ENCODE data around the gene PLEKHG6.

DNA sequence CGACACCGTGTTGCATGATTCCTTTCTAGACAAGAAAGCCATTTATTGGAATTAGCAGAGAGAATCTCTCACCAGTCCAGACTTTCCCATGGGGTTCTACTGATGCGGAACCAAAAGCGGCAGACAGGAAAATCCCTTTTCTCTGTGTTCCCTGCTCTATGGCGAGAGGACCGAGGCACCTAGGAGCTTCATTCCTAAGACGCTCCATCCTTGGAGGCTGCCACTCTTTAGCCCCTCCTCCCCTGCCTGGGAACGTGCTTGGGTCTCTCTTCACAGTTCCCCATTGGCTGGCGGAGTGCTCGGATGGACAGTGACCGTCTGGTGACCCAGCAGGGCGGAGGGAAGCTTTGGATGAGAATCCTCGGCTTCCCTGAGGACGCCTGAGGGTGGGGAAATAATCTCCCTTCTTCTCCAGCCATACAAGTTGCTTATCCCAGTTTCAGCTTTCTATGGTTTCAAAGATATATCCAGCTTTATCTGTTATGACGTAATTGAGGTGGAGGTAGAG, 37.3 kb downstream of the KCNA5 start:
- PRO-cap, 3 experiments: no peak in any of the 3 experiments
- RAMPAGE, long total RNA, 4 experiments: no peak in any of the 4 experiments
- RRBS: no CpG with 5 or more reads among the region's 15 CpGs

DNA sequence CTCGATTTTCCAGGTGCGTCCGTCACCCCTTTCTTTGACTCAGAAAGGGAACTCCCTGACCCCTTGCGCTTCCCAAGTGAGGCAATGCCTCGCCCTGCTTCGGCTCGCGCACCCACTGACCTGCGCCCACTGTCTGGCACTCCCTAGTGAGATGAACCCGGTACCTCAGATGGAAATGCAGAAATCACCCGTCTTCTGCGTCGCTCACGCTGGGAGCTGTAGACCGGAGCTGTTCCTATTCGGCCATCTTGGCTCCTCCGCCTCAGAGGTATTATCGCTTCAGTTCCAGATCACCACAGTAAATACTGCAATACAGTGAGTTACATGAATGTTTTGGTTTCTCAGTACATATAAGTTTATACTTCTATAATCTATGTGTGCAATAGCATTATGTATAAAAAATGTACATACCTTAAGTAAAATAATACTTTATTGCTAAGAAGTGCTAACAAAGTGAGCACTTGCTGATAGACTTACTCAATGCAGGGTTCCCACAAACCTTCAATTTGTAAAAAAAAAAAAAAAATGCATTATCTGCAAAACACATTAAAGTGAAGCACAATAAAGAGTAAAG, 78.6 kb downstream of the KCNA5 start:
- PRO-cap, 3 experiments: no peak in any of the 3 experiments
- RAMPAGE, long total RNA, 4 experiments: no peak in any of the 4 experiments
- RRBS: no CpG with 5 or more reads among the region's 18 CpGs

GRCh38 chr12:5433090-5434207, 1.5 kb downstream of the NTF3 start:
- PRO-cap, 3 experiments: no peak in any of the 3 experiments
- RAMPAGE, long total RNA, 4 experiments: no peak in any of the 4 experiments
- RRBS: 3% methylated on average over 23 of the region's 69 CpGs

- PRO-cap, 3 experiments: no peak in any of the 3 experiments
- RAMPAGE, long total RNA, 4 experiments: no peak in any of the 4 experiments
- RRBS: no CpG with 5 or more reads among the region's 11 CpGs
These were observed 5.8 kb downstream of the NTF3 start for GRCh38 chr12:5437633-5438180.

GRCh38 chr12:5497339-5498267, 65.7 kb downstream of the NTF3 start:
- PRO-cap, 3 experiments: no peak in any of the 3 experiments
- RAMPAGE, long total RNA, 4 experiments: no peak in any of the 4 experiments
- RRBS: no CpG with 5 or more reads among the region's 6 CpGs

GRCh38 chr12:5499978-5500654, 68.2 kb downstream of the NTF3 start:
- PRO-cap, 3 experiments: no peak in any of the 3 experiments
- RAMPAGE, long total RNA, 4 experiments: no peak in any of the 4 experiments
- RRBS: no CpG with 5 or more reads among the region's 10 CpGs

DNA sequence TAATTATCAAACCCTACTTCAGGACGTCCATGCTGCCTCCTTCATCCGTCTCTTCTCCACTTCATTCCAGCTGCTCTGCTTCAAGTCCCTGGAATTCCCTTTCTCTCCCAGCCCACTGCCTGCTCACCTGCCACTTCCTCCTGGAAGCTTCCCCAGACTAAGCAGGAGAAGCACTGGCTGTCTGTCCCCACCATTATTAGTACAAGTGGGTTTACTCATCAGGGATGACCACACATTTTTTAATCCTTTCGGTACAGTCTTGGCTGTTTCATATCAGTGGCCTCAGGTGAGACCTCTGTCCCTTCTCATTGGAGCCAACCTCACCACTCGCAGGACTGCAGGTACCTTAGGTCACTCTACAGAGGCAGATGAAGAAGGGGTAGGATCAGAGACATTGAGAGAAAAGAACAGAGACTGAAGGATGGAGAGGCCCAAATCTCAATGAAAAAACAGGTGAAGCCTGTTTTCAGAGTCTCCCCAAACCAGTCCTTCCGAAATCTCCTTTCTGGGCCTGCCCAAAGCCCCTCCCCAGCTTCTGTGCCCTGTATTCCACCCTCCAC, 18.0 kb downstream of the ANO2 start:
- PRO-cap, 3 experiments: no peak in any of the 3 experiments
- RAMPAGE, long total RNA, 4 experiments: no peak in any of the 4 experiments
- RRBS: no CpG with 5 or more reads among the region's 5 CpGs

- PRO-cap, 3 experiments: no peak in any of the 3 experiments
- RAMPAGE, long total RNA, 4 experiments: no peak in any of the 4 experiments
- RRBS: no CpG with 5 or more reads among the region's 14 CpGs
These were observed 22.9 kb upstream of the ANO2 start for GRCh38 chr12:5967874-5968409.

GRCh38 chr12:6073303-6073838, 51.1 kb downstream of the VWF start:
- PRO-cap, 3 experiments: no peak in any of the 3 experiments
- RAMPAGE, long total RNA, 4 experiments: no peak in any of the 4 experiments
- RRBS: no CpG with 5 or more reads among the region's 10 CpGs

- PRO-cap, 3 experiments: no peak in any of the 3 experiments
- RAMPAGE, long total RNA, 4 experiments: no peak in any of the 4 experiments
- RRBS: no CpG with 5 or more reads among the region's 4 CpGs
These were observed 16.3 kb upstream of the CD9 start for GRCh38 chr12:6183864-6184284.

- PRO-cap, 3 experiments: no peak in any of the 3 experiments
- RAMPAGE, long total RNA, 4 experiments: no peak in any of the 4 experiments
- RRBS: no CpG with 5 or more reads among the region's 6 CpGs
These were observed 4.4 kb upstream of the CD9 start for GRCh38 chr12:6195717-6196243.

- PRO-cap, 3 experiments: peak in 2 of 3 experiments; most common plus-strand start chr12:6202480 (in 1); most common minus-strand start chr12:6202689 (in 2)
- RAMPAGE, long total RNA, 4 experiments: no peak in any of the 4 experiments
- RRBS: no CpG with 5 or more reads among the region's 11 CpGs
These were observed 2.5 kb downstream of the CD9 start for GRCh38 chr12:6202362-6203413.

- PRO-cap, 3 experiments: no peak in any of the 3 experiments
- RAMPAGE, long total RNA, 4 experiments: no peak in any of the 4 experiments
- RRBS: no CpG with 5 or more reads among the region's 10 CpGs
These were observed 44.2 kb upstream of the PLEKHG6 start for GRCh38 chr12:6266136-6266870.

GRCh38 chr12:6310419-6311546, at the start of gene PLEKHG6:
Gene PLEKHG6, plus strand, starts transcription at chr12:6310682.
- PRO-cap, 3 experiments: peak in 2 of 3 experiments; most common plus-strand start chr12:6310737 (in 2)
- RAMPAGE, long total RNA, 4 experiments: no peak in any of the 4 experiments
- RRBS: 4% methylated on average over 49 of the region's 82 CpGs

GRCh38 chr12:6322257-6322690, 11.8 kb downstream of the PLEKHG6 start:
- PRO-cap, 3 experiments: no peak in any of the 3 experiments
- RAMPAGE, long total RNA, 4 experiments: no peak in any of the 4 experiments
- RRBS: no CpG with 5 or more reads among the region's 4 CpGs

DNA sequence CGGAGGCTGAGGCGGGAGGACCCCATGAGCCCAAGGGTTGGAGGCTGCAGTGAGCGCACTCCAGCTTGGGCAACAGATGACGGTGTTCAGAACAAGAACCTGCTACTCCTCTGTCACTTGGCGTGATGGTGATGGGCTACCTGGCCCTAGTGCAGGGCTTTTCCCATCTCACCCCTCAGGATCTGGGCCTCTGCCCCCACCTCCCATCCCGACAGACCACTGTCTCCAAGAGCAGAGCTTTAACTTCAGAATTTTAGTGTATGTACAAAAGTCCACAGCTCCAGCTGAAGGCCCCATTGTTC, 13.4 kb downstream of the TNFRSF1A start:
- PRO-cap, 3 experiments: peak in 1 of 3 experiments; most common minus-strand start position 179 of the sequence (in 1)
- RAMPAGE, long total RNA, 4 experiments: no peak in any of the 4 experiments
- RRBS: no CpG with 5 or more reads among the region's 6 CpGs

GRCh38 chr12:6330983-6331351, 10.9 kb downstream of the TNFRSF1A start:
- PRO-cap, 3 experiments: peak in 1 of 3 experiments; most common minus-strand start chr12:6331272 (in 1)
- RAMPAGE, long total RNA, 4 experiments: no peak in any of the 4 experiments
- RRBS: no CpG with 5 or more reads among the region's 2 CpGs

DNA sequence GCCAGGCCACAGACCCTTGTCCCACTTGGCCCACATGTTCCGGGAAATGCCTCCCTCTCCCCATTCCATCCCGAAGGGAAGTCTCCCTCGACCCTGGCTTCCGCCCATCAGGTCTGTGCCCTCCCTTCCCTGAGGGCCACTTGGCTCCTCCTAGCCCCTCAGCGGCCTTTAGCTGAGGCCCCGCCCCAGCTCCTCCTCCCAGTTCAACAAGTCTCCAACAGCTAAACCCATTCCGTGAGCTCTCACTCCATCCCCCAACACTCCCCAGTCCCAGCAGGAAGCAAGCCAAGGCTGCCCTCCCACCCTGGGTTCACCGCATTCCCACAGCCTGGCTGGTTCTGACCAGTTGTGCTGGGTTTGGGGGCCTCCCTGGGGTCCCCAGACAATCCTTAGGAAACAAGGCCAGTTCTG, 5.3 kb downstream of the TNFRSF1A start:
- PRO-cap, 3 experiments: peak in 3 of 3 experiments; most common plus-strand start position 201 of the sequence (in 1); most common minus-strand start position 142 of the sequence (in 3)
- RAMPAGE, long total RNA, 4 experiments: no peak in any of the 4 experiments
- RRBS: no CpG with 5 or more reads among the region's 8 CpGs

- PRO-cap, 3 experiments: peak in 2 of 3 experiments; most common minus-strand start chr12:6341398 (in 1)
- RAMPAGE, long total RNA, 4 experiments: no peak in any of the 4 experiments
- RRBS: no CpG with 5 or more reads among the region's 7 CpGs
These were observed 773 bp downstream of the TNFRSF1A start for GRCh38 chr12:6341132-6341473.

GRCh38 chr12:6478449-6478806, 8.0 kb upstream of the VAMP1 start:
- PRO-cap, 3 experiments: no peak in any of the 3 experiments
- RAMPAGE, long total RNA, 4 experiments: no peak in any of the 4 experiments
- RRBS: no CpG with 5 or more reads among the region's 18 CpGs

Measured in adrenal gland (tissue), 7 donors.